ENCODE measurements around the gene SPATA33.

DNA sequence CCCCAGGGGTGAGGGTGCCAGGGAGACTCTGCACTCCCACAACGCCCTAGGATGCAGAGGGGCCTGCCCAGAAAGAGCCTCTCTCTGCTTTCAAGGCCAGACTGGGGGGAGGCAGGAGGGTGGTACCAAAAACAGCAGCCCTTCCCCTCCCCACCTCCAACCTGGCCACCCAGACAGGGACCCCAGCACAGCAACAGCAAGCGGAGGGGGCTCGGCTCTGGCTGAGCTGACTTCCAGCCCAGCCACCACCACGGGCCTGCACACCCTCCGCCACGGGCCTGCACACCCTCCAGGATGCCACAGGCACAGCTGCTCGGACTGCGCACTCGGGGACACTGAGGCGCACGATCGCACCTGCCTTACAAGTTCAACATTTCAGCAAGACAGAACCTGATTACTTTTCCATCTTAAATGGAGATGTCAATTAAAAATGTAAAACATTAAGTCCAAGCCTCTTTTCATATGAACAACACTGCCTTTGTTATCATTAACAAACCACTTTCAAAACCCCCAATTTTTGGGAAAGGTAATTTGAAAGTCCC, 76.5 kb downstream of the ANKRD11 start:
- RRBS, result no CpG with 5 or more reads among the region's 12 CpGs

DNA sequence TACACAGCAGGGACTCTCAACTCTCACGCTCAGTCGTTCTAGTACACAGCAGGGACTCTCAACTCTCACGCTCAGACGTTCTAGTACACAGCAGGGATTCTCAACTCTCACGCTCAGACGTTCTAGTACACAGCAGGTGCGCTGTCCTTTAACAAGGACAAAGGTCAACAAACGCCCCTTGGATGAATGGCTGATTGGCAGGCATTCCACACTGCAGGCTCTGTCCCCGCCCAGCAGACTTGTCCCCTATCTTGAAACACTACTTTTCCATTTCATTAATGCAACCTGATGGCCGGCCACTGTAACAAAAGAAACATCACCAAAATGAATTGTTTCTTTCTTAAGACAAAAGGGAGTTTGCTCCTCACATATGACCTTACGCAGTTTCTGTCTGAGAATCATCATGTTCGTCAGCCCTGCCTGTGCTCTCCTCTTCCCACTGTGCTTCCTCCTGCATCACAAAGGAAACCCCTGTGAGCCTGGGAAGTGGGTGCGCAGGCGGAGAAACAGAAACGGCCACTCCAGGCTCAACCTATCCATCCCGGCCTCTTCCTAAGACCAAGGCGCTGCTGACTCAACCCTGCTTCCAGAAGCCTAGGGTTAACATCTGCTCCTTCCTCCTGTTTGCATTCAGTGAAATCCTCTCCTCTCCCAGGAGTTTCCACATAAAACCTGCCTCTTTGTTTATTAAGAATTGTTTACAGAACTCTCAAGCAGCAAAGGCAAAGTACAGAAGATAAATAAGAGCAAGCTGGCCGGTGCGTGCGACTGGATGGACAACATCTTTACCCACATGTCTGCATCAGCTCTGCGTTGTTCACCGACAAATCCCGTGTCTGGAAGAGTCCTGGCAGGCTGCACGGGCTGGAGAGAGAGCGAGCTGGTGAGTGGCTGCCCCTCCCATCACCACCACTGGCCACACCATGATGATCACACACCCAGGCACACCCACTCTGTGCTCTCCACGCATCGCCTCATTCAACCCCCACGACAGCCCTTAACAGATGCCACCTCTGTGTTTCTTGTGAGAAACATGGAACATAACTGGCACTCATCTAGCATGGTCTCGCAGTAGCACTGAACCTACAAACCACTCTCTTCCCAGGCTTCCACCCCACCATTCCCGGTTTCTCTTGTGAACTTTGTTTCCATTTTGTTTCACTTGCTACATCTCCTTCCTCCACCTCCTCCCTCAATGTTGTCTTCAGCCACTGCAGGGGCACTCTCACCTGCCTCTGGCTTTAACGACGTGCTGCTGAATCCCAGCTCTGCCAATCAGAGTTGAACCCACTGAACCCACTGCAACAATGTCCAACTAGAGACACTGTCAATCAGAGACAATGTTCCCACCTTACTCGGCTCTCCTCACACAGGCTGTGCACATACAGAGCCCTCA, 59.4 kb downstream of the ANKRD11 start:
- RRBS, result no CpG with 5 or more reads among the region's 33 CpGs

DNA sequence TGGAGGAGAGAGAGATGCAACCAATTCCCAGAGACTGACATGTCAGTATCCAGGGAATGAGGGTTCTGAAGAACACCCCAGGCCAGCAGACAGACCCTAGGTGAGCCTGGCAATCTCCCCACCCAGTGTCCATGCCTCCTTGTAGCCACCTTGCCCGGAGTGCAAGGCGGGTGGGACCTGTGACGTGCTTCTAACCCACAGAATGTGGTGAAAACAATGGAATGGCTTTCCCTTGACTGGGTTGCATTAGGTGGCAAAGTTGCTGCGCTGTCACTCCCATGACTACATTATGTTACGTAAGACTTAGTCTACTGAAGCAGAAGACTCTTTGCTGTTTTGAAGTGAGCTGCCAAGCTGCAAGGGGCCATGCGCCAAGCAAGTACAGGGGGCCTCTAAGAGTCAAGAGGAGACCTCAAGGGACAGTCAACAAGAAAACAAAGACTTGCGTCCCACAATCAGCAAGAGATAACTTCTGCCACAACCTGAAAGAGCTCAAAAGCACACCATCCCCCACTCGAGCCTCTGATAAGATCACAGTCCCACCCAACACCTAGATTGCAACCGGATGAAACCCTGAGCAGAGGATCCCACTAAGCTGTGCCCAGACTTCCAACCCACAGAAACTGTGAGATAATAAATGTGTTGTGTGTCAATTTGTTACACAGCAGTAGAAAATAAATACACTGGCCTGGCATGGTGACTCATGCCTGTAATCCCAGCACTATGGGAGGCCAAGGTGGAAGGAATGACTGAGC, 16.5 kb downstream of the ANKRD11 start:
- RRBS, result no CpG with 5 or more reads among the region's 9 CpGs

DNA sequence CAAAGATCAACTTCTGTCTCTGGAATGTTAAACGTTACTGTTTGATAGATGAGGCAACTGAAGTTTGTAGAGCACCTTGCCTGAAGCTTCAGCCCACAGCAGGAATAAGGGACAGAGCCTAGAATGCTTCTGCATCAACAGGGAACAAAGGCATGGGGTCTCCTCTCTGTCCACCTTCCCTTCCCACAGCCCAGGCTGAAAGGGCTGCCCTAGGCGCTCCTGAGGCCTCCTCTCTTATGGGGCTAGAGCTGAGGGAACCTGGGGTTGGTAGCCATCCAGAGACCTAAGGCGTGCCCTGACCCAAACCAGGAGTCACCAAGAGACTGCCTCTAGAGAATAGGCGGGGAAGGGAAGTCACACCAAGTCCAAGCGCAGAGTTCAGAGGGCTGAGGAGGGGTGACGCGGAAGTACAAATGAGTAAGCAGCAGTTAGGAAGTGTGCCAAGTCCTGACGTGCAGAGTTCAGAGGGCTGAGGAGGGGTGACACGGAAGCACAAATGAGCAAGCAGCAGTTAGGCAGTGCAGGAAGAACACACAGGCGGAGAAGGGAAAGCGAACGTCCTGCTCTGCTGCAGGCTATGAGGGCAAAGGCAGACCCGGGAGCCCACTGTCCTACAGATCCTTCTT, 2.9 kb upstream of the SPG7 start:
- RRBS, result no CpG with 5 or more reads among the region's 13 CpGs

DNA sequence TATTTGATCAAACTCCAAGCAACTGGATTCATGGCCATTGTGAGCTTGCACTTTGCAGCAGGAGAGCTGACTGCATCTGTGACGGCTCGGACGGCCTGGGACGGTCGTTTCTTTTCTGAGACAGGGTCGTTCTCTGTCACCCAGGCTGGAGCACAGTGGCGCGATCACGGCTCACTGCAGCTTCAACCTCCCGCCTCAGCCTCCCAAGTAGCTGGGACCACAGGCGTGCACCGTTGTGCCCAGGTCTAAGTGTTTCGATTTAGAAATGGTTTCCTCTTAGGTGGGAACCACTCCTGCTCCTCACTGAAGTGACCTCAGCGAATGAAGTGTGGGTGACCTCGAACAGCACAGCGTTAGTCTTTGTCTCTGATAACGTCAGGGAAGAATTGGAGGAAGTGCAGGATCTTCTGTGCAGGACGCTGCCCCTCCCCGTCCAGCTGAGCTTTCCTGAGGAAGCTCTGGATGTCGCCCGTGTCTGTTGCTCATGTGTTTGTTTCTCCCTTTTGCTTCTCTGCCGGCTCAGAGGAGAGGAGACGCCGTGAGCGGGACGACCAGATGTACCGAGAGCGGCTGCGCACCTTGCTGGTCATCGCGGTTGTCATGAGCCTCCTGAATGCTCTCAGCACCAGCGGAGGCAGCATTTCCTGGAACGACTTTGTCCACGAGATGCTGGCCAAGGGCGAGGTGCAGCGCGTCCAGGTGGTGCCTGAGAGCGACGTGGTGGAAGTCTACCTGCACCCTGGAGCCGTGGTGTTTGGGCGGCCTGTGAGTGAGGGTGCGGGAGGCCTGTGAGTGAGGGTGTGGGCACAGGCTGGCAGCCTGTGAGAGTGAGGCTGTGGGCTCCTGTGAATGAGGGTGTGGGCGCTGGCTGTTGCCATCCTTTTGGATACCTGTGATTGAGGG, 15.5 kb downstream of the SPG7 start:
- RRBS, result no CpG with 5 or more reads among the region's 43 CpGs

DNA sequence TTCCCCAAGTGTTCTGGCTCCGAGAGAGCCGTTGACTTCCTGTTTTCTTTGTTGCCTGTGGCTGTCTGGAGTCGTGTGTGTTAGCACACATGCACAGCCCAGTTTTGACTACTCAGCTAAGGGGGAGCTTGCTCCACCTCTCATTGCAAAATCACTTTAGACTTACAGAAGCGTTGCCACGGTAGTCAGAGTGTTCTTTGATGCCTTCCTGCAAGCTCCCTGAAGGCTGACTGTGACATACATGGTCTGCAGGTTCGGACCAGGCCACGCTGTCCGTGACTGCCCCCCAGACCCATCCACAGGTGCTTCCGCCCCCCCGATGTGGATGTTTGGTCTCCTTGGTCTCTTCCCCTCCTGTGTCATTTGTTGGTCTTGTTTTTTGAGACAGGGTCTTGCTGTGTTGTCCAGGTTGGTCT, 25.9 kb upstream of the RPL13 start:
- RRBS, result no CpG with 5 or more reads among the region's 10 CpGs

GRCh38 chr16:89548391-89549365, 11.8 kb upstream of the RPL13 start:
- RRBS, result no CpG with 5 or more reads among the region's 36 CpGs

- RRBS, result no CpG with 5 or more reads among the region's 16 CpGs
These were observed 6.6 kb downstream of the CPNE7 start for GRCh38 chr16:89581937-89582731.

- RRBS, result no CpG with 5 or more reads among the region's 11 CpGs
These were observed 283 bp downstream of the DPEP1 start for GRCh38 chr16:89613819-89614030.

DNA sequence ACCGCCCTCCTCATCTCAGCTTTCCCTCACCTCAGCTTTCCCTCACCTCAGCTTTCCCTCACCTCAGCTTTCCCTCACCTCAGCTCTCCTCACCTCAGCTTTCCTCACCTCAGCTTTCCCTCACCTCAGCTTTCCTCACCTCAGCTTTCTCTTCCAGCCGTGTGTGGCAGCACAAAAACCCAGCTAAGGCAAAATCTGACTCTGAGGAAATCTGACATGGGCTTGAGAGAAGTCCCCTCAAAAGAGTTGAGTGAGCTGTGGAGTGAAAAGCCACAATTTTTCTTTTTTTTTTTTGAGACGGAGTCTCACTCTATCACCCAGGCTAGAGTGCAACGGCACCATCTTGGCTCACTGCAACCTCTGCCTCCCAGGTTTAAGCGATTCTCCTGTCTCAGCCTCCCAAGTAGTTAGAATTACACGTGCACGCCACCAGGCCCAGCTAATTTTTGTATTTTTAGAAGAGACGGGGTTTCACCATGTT, 2.1 kb downstream of the CHMP1A start:
- RRBS, result no CpG with 5 or more reads among the region's 8 CpGs

DNA sequence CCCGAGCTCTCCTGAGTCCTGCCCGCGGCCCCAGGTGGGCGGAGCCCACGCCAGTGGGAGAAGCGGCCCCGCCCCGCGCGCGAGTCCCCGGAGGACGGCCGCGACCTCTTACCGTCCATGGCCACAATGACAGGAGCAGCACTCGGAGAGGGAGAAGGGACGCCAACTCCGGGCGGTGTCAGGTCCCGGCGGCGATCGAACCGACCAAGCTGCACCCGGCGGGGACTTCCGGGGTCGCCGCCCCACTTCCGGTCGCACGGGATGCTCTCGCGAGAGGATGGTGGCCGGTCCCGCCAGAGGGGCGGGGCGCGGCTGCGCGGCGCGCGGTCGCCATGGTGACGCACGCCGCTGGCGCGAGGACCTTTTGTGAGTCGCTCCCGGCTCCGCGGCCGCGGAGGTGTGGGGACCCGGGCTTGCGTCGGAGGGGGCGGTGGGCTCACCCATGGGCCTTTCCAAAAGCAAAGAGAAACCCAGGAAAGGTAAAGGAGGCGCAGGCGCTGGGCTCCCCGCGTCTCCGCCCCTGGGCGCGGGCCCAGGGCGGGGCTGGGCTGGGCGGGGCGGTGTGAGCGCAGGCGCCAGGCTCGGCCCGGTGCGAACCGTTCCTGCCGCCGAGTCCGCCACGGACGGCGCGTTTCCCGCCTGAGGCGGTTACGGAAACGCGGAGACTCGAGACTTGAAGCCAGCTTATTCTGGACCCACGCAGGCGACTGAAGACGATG, at the start of gene SPATA33:
SPATA33 (plus strand) TSS at position 367 of the 719 bp plus-strand sequence.
- RRBS, result 3% methylated on average over 27 of the region's 93 CpGs

DNA sequence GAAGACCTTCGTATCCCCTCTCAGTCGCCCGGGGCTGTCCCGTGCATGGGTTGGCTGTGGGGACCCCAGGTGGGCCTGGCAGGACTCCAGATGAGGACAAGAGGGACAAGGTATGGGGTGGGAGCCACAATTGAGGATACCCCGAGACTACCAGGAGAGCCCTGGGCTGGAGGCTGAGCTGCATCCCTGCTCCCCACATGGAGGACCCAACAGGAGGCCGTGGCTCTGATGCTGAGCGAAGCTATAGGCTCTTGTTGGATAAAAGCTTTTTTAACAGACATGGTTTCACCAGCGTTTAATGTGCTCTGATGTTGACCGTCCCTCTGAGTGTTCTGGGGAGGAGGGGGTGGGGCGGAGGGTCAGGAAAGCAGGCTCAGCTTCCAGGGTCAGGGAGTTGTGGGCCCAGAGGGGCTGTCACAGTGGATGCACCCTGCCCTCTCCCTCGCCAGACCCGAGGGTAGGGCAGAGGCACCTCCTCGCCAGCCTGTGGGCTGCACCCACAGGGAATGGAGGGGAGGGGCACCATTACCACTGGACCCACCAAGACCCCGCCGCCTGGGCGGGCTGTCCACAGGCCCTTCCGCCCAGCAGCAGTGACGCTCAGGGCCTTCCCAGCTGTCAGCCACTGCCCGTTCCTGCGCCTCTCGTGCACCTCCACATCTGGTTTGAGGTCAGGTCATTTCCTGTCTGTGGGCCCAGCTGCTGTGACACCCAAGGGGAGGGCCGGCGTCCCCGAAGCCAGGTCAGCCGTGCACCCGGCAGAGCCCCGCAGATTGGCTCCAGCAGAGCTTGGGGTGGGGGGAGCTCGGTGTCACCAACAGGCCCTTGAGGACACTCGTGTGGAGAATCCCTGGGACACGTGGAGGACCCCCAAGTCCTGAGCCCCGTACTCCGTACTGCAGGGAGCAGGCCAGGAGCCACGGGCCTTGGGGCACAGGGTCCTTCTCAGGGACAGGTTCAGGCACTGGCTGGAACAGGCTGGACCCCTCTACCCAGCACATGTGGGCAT, 5.1 kb downstream of the SPATA2L start:
- RRBS, result no CpG with 5 or more reads among the region's 33 CpGs

GRCh38 chr16:89724077-89724822, 2.9 kb downstream of the ZNF276 start:
- RRBS, result no CpG with 5 or more reads among the region's 17 CpGs

DNA sequence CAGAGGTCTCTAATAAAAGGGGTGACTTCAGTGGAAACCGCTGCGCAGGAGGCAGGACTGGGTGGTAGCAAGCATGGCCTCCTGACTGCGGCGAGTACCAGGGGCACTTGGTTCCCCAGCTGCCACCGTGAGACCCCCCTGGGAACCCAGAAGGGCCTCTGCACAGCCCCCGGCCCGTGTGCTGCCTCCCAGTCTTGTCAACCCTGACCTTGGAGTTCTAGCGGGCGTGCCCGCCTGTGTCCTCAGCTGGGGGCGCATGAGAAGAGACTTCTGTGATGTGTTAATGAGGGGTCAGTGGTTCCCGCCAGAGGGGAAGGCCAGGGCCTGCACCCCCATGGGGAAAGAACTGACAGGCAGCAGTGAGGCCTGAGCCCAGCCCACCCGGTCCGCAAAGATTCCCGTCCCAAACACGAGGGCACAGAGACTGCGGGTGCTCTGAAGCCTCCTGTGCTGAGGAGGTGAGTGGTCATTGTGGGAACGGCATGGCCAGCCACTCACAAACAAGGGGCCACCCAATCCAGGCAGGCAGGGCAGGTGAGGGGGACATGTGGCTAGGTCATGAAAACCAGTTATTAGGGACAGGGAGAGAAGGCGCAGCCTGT, 9.4 kb downstream of the ZNF276 start:
- RRBS, result 100% methylated on average over 1 of the region's 19 CpGs

GRCh38 chr16:89732777-89733466, 11.6 kb downstream of the ZNF276 start:
- RRBS, result 97% methylated on average over 7 of the region's 24 CpGs

DNA sequence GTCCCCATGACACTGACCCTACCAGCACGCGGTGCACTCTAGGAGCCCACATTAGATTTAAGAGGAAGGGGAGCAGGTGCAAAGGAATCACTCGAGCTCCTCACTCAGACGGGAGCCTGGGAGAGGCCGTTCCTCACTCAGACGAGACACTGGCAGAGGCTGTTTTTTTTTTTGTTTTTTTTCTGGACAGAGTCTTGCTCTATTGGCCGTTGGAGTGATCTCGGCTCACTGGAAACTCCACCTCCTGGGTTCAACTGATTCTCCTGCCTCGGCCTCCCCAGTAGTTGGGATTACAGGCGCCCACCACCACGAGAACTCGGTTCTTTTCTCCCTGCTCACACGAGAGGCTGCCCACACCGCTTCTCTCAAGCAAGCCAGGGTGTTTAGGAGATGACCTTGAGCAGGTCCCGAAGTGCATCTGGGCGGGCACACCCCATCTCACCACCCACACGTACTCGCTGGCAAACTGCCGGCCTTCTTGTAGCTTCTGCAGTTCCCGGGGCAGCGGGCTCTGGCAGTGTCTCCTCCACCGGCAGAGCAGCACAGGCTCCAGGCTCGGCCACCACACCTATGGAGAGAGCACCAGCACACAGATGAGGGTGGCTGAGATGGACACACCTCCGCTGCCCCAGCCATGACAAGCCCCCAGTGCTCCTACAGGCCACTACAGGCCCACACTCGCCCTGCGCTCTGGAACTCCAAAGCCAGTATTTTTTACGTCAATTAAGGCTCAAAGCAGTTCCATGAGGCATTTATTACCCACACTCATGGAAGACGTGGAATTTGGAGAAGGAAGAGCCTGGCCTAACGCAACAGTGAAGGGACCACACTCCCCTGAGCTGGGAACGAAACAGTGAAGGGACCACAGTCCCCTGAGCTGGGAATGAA, 23.4 kb downstream of the ZNF276 start:
- RRBS, result no CpG with 5 or more reads among the region's 30 CpGs

- RRBS, result no CpG with 5 or more reads among the region's 17 CpGs
These were observed 17.6 kb downstream of the TCF25 start for GRCh38 chr16:89890740-89891559.

GRCh38 chr16:89913190-89913401, 5.6 kb upstream of the MC1R start:
- RRBS, result no CpG with 5 or more reads among the region's 3 CpGs

DNA sequence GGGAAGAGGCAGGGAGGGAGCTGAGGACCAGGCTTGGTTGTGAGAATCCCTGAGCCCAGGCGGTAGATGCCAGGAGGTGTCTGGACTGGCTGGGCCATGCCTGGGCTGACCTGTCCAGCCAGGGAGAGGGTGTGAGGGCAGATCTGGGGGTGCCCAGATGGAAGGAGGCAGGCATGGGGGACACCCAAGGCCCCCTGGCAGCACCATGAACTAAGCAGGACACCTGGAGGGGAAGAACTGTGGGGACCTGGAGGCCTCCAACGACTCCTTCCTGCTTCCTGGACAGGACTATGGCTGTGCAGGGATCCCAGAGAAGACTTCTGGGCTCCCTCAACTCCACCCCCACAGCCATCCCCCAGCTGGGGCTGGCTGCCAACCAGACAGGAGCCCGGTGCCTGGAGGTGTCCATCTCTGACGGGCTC, 318 bp downstream of the MC1R start:
- RRBS, result 100% methylated on average over 2 of the region's 4 CpGs

DNA sequence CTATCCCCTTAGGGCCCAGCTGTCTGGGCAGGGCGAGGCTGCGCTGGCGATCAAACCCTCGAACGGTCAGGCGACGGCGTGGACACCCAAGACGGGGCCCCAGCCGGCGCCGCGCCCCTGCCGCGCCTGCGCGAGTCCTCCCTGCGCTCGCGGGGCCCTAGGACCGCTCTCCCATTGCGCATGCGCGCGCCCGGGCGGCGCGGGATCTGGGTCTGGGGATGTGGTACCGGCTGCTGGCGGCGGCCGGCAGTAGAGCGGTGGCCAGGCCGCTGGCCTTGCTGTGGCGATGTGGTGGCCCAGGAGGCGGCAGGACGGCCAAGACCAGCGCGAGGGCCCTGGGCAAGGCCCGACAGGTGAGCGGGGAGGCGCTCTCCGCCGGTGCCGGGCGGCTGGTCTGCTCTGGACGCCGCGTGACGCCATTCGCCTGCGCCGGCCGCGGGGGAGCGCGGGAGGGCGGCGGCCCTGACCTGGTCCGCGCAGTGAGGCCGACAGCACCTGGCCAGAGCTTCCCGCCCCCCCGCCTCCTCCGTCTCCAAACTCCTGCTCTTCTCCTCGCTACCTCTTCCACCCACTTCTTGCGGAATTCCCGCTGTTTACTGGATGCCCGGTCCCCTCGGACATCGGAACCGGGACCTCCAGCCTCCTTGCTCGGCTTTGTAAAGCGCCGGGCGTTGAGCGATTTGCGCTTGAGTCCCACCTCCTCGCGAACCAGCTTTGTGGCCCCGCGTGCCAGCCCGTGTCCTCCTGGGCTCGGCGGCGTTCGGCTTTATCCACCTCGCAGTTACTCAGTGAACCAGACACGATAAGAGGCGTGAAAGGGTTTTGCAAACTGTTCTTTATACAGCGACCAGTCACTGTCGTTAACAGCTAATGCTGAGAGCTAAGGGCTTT, 24.1 kb downstream of the DEF8 start:
- RRBS, result 2% methylated on average over 26 of the region's 93 CpGs

Measured in GM06990 (cell line).